Umbilical cord (tissue), 2 donors: ENCODE measurements around a stretch of chr7.

- RAMPAGE, long total RNA: no peak
Observed at GRCh38 chr7:24932760-24933173, 47.2 kb downstream of the OSBPL3 start.

DNA sequence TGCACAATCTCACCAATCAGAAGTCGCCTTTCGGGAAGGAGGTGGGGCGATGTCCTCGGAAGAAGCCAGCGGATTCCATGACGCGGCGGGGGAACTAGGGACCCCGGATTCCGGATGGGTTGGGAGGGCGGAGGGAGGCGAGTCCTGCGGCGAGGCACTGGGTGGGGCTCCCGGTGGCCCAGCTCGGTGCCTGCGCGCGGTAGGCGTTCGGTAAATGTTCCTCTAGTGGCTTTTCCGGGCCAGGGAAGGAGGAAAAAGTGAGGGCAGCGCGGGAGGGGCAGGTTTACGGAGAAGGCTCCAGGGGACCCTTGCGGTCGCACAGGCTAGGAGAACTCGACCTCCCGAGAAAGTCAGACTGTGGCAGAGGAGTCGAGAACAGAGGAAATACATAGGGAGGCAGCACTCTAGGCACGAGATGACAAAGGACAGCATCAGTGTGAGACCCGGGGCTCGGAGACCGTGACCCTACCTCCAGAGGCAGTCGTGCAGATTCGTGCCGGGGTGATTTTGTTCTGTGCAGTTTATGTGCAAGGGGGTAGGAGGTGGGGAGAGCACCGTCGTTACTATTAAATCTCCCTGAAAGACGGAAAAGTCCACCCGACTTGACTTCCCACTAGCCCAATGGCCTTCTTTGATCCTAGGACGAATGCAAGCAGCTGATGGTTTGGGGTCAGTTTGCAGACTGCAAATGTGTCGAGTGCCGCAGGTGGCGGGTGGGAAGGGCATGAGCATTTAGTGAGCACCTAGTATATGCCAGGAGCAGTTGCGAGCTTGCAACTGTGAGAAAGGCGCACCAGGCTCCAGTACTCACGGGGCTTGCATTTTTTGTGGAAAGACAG is 534 bp upstream of the OSBPL3 start:
- RAMPAGE, long total RNA: no peak

GRCh38 chr7:25126647-25127194 is 1.7 kb upstream of the CYCS start:
- RAMPAGE, long total RNA: no peak

DNA sequence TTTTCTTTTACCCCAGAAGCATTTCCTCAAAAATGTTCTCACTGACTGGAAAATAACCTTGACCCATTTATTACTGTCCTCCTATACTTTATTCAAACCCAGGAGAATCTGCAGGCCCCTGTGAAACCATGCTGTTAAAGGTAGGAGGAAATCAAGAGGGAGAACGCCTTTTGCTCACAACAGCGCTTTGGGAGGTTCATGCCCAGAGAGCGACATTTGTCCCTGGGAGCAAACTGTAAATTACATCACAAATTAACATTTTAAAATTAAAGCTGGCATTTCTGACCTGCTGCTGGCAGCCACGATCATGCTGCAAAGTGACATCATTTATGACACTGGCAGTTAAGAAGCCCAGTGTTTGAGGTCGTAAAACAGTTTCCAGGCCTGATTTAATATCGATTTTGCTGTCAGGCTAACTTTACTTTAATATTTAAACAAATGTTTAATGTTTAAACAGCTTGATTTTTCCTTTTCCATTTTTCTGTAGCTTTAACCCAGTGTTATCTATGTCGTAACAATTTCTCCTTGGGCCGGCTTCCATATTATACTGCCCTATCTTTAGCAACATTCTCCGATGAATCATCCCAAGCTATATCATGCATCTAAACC is 86.5 kb upstream of the NPVF start:
- RAMPAGE, long total RNA: no peak

GRCh38 chr7:25602948-25603874 is 374.9 kb upstream of the NPVF start:
- RAMPAGE, long total RNA: no peak

- RAMPAGE, long total RNA: no peak
Observed at GRCh38 chr7:26159222-26159754, 7.3 kb downstream of the NFE2L3 start.

- RAMPAGE, long total RNA: no peak
Observed at GRCh38 chr7:26185497-26185822, 15.1 kb downstream of the HNRNPA2B1 start.

DNA sequence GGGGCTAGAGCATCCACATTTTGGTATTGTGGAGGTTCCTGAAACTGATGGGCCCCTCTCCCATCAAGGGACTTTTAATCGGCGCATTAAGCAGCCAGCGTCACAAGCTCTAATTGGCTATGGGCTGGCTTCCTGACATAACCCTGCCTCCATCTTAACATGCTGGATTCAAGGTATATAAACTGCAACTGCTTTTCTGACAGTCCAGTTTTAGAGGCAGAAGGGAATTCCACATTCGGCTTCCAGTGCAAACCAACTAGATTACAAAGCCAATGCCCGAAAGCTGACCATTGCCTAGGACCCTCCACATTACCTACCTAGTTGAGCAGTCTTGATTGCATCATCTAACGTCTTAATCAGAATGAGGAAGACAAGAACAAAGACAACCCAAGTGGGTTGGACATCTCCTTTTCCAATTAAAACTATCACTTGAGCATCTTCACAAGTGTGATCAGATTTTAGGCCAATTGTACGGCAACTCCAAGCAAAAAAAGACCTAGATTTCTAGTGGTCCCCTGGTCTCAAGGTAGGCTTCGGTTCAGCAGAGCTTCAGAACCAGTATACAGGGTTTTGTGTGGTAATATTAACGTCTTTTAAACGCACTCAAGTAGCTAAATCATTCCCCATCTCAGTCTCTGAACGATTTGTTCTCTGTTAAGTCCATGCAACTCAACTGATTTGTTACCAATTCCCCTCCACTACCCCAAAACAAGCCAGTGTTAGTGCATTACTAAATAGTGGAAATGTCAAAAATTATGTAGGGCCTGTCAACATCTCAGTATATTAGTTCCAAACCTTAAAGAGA is 12.6 kb downstream of the HNRNPA2B1 start:
- RAMPAGE, long total RNA: no peak

GRCh38 chr7:26191809-26192321 is 8.7 kb downstream of the HNRNPA2B1 start:
- RAMPAGE, long total RNA: no peak

DNA sequence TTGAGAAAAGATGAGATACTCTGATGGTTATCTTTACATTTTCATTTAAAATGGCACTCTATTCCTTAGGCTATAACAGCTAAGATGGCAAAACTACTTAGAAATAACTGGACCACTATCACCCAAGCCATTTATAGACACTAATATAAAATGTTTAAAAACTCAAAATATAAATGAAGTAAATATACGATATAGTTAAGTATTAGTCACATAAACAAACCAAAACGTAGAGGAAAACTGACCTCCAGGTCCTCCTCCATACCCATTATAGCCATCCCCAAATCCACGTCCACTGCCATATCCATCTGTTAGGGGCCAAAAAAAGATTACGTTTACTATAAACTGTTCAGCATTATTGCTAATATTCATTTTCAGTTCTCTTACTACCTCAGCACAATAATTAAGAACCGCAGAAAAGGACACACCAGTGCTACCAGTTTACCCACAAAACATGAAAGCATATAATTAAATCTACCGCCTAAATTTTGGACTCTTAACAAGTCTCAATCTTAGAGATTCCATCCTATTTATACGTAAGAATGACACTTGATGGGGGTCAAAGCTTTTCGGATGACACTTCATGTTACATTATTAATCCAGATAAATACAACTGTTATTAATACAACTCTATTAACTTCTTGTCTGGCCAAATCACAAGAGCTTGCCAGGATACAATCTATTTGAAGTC is 4.8 kb downstream of the HNRNPA2B1 start:
- RAMPAGE, long total RNA: no peak

DNA sequence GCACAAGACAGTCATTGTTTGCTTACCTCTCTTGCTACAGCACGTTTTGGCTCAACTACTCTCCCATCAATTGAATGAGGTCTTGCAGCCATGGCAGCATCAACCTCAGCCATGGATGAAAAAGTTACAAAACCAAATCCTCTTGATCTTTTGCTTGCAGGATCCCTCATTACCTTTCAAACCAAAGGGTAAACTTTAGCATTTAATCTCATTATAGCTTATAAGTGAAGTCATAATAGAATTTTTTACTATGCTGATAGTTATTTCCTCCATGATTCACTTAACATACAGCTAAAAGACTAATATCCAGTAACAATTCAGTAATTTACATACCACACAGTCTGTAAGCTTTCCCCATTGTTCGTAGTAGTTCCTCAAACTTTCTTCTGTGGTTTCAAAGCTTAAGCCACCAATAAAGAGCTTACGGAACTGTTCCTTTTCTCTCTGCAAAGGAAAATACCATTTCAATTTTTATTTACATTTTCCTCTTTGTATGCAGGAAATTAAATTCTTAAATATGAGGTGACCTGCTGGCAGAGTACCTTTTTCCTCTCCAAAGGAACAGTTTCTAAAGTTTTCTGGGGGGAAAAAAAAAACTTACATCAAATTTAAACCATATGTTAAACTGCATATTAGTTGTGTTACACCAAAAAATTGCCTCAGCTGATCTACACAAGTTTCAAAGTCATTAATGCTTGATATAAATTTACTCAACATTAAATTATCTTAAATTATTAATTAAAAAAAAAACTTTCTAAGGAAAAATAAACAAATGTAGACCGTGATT is 3.1 kb downstream of the HNRNPA2B1 start:
- RAMPAGE, long total RNA: no peak

GRCh38 chr7:26211426-26212440 is 10.2 kb downstream of the CBX3 start:
- RAMPAGE, long total RNA: no peak

- RAMPAGE, long total RNA: no peak
Observed at GRCh38 chr7:26321473-26321726, 29.7 kb downstream of the SNX10 start.

GRCh38 chr7:26664912-26665370 is 199.4 kb downstream of the SKAP2 start:
- RAMPAGE, long total RNA: no peak

- RAMPAGE, long total RNA: no peak
Observed at GRCh38 chr7:27107468-27108090, 5.1 kb upstream of the HOXA2 start.

DNA sequence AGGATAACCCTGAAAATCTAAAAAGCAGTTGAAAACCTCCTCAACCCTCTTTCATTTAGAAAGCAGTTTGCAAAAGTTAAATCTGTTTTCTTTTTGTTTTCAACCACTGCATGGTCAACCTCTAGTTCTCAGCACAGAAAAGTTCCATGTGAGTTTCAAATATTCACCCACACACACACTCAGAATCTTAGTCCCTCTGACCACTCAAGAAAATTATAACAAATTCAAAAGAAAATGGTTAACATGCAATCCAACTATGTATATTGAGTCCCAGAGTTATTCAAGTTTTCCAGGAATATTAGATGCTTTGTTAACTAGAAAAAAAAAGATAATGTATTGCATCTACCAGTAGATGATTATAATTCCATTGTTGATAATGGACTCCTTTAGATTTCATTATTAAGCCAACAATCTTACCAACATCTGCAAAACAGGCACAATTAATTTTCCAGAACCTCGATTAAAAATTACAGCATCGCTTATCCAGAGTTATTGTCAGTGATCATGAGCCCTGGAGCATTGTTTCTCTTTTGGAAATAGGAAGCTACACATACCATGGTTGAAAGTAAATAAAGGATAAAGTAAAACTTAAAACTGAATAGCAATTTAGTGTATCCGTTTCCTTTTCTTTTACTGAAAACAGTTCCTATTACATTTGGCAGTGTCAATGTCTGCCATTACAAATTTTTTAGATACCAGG is 9.7 kb upstream of the HOXA2 start:
- RAMPAGE, long total RNA: no peak

DNA sequence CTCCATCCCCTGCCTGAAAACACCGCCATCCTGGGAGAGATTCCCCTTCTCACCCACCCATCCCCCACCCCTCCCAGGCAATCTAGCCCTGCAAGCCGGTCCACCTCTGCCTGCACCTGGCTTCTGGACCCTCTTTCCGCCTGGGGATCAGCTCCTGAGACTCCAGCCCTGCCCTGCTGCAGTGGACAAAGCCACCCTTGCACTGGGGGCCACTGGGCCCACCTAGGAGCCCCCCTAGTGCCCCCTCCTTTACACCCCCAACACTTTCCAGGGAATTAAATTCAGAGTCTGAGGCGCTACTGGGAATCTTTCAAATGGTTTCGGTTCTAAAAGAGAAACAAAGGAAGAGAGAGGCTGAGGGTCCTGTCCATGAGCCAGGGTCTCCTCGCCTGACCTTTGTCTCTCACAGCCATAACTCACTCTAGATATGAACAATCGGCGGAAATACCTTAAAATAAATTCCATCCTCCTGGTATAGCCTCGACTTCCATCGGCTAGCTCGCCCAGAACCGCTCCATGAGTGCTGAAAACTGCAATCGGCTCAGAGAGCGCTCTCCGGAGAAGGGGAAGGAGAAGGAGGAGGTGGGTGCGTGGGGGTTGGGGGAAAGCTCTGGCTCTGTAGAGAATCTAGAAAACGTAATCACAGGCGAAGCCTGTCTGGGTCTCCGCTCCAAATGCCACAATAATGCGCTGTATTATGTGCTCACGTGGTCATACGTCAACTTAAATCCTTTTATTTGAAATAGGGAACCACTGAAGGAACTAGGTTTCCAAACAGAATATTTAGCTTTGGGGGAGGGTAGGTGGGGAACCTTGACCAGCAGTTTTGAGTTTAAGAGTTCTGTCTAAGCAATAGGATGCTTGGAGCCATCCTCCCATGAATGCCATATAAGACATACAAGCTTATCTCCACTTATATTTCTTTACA is 12.6 kb downstream of the HOXA4 start:
- RAMPAGE, long total RNA: no peak

- RAMPAGE, long total RNA: no peak
Observed at GRCh38 chr7:27138291-27139038, 5.0 kb downstream of the HOXA5 start.

DNA sequence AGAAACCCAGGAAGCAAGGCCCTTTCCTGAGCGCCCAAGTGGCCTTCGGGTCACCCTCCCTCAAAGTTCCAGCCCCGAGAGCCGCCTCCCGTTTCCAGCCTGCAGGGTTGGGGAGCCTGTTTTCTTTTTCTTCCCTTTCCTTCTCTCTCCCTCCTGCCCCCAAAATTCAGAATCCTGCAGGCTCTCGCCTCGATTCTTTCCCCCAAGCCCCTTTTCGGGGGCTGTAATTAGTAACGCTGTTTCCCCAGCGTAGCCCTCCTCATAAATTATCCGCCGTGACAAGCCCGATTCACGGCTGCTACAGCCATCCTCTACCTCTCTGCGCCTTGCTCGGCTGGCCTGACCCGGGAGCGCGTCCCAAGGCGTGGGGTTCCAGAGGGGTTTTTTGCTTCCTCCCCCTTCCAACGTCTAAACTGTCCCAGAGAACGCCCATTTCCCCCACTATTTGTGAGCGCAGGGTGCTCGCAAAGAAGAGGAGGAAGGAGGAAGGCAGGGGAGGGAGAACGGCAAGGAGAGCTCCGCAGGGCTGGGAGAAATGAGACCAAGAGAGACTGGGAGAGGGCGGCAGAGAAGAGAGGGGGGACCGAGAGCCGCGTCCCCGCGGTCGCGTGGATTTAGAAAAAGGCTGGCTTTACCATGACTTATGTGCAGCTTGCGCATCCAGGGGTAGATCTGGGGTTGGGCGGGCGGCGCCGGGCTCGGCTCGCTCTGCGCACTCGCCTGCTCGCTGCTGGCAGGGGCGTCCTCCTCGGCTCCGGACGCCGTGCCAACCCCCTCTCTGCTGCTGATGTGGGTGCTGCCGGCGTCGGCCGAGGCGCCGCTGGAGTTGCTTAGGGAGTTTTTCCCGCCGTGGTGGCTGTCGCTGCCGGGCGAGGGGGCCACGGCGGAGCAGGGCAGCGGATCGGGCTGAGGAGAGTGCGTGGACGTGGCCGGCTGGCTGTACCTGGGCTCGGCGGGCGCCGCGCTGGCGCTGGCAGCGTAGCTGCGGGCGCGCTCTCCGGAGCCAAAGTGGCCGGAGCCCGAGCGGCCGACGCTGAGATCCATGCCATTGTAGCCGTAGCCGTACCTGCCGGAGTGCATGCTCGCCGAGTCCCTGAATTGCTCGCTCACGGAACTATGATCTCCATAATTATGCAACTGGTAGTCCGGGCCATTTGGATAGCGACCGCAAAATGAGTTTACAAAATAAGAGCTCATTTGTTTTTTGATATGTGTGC is 662 bp downstream of the HOXA5 start:
- RAMPAGE, long total RNA: no peak

DNA sequence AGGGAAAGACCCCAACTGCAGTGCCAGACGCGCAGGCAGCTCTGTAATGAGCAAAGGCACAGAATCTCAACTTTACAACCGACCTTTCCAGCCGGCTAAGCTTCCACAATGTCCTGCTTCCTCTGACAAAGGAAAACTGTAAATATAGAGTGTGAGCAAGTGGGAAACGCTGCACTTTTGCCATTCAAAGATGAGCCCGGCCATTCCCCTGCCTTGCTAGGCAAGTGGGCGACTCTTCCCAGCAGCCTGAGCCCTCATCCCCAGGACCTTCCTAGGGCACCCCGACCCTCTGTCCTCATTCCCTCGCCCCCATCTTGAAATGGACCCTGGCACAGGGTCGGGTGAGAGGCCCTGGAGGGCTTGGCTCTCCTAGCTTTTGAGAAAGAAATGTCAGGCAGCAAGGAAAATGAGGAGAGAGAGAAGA is 1.1 kb downstream of the HOXA7 start:
- RAMPAGE, long total RNA: no peak